Thoracic aorta endothelial cell (primary cell): ENCODE data around the gene ZNF735.

GRCh38 chr7:55688808-55689003 is 116.4 kb upstream of the VOPP1 start:
- CAGE, long polyA plus RNA, result no peak

DNA sequence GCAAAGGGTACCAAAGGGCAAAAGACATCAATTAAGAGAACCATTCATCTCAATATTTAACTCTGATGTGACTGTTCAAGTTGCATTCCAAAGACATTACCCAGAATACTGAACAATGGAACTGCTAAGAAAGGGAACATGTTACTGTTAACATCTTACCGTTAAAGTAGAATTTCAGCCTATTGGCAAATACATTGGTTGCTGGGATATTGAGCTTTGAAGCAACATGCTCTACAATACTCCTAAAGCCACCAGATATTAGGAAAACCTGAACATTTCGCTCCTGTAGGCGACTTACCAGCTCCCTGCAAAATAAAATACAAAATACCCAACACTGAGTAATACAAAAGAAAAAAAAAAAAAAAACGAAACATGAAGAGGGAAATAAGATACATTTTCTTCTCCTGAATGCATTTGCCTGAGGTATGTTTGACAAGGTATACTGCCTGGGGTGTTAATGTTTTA is 34.1 kb downstream of the PSPH start:
- CAGE, long polyA plus RNA, result no peak

GRCh38 chr7:57770541-57771029 is 320.6 kb downstream of the ZNF716 start:
- CAGE, long polyA plus RNA, result no peak

GRCh38 chr7:64206993-64207361 is at the start of gene ZNF735:
Gene ZNF735, plus strand, starts transcription at chr7:64207203.
- CAGE, long polyA plus RNA, result no peak

- CAGE, long polyA plus RNA, result no peak
These were observed 7.0 kb upstream of the ZNF107 start for GRCh38 chr7:64658918-64659355.

DNA sequence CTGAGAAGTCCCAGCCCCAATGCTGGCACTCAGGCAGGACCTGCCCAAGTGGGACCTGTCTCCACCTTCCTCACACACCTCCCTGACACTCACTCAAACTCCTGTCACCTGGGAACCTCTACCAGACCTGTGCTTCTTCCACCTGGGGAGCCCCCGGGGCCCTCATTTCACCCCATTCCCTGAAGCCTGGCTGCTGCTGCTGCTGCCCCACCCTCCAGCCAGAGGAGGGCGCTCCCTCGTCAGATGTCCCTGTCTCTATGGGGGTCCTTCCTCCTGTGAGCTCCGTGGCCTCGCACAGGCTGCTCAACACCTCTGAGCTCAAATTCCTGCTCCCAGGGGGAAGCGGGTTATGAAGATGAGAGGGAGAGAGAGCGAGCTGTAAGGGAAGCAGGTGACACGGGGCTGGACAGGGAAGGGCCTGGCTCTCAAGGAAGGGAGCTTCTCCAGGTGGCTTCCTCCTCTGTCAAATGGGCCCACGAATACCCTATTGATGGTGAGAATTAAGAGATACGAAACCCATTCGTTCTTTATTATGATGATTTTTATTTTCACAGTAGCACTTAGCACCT is 15.0 kb upstream of the ZNF273 start:
- CAGE, long polyA plus RNA, result no peak

- CAGE, long polyA plus RNA, result no peak
These were observed 121.6 kb upstream of the VKORC1L1 start for GRCh38 chr7:65751347-65751663.

DNA sequence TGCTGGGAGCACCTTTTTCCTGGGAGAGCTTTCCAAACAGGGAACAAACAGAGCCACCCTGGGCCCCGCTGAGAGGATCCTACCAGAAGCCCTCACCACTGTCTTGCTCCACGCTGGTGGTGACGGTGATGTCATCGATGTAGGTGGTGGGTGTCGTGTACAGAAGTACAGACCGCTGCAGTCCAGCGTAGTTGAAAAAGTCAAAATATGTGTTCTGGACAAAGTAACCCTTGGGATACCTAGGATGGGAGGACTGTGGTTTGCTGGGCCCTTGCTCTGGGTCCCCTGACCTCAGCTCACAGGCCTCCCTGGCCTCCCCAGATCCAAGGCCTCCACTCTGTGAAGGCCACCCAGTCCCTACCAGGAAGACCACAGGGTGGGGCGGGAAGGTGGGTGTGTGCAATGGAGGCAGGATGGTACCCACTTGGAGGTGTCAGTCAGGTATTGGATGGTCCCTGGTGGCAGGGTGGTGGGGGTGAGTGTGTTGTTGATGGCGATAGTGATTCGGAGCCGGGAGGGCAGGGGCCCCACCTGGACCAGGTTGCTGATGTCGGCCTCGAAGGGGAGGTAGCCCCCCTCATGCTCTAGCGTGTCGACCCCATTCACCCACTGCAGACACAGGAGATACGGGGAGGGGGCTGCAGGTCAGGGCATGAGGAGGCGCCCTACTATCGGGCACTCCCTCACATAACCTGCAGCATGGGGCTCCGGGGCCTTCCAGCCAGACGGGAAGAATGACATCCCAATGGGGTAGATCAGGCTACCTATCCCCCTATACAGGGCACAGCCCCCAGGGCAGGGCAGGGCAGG is 2.5 kb downstream of the GUSB start:
- CAGE, long polyA plus RNA, result no peak

DNA sequence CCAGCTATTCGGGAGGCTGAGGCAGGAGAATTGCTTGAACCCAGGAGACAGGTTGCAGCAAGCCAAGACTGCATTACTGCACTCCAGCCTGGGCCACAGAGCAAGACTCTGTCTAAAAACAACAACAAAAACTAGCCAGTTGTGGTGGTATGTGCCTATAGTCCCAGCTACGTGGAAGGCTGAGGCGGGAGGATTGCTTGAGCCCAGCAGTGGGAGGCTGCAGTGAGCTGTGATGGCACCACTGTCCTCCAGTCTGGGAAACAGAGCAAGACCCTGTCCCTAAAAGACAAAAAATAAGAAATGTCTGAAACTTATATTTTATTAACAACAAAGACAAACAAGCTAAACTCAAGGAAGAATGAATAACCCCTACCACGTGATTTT is 18.1 kb downstream of the ASL start:
- CAGE, long polyA plus RNA, result no peak

DNA sequence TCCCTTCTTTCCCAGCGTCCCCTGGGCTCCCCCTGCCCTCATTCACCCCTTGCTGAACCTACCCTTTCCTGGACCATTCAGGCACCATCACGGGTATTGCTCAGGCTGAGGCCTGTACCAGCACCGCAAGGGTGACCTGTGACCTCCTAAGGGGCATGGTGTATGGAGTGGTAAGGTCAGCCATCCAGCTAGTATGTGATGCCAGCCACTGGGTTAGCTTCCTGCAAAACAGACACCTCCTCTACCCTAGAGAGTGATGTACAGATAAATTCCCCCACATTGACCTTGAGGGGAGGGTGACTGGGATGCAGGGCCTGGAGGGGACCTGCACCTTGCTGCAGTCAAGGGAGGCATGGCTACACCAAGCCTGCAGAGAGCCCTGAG is 19.5 kb upstream of the CRCP start:
- CAGE, long polyA plus RNA, result no peak

- CAGE, long polyA plus RNA, result no peak
These were observed 11.5 kb downstream of the CRCP start for GRCh38 chr7:66125752-66127016.

- CAGE, long polyA plus RNA, result no peak
These were observed 35.8 kb downstream of the CRCP start for GRCh38 chr7:66150198-66151177.

- CAGE, long polyA plus RNA, result no peak
These were observed 37.3 kb downstream of the CRCP start for GRCh38 chr7:66151835-66152440.

- CAGE, long polyA plus RNA, result no peak
These were observed 14.6 kb upstream of the TPST1 start for GRCh38 chr7:66190503-66190884.

- CAGE, long polyA plus RNA, result no peak
These were observed 33.2 kb downstream of the TPST1 start for GRCh38 chr7:66238255-66238774.

- CAGE, long polyA plus RNA, result no peak
These were observed 9.1 kb upstream of the KCTD7 start for GRCh38 chr7:66619580-66619928.

- CAGE, long polyA plus RNA, result no peak
These were observed 39.8 kb downstream of the KCTD7 start for GRCh38 chr7:66668293-66669029.

GRCh38 chr7:66789617-66789970 is 49.1 kb downstream of the RABGEF1 start:
- CAGE, long polyA plus RNA, result no peak

GRCh38 chr7:66792826-66793247 is 52.3 kb downstream of the RABGEF1 start:
- CAGE, long polyA plus RNA, result no peak

DNA sequence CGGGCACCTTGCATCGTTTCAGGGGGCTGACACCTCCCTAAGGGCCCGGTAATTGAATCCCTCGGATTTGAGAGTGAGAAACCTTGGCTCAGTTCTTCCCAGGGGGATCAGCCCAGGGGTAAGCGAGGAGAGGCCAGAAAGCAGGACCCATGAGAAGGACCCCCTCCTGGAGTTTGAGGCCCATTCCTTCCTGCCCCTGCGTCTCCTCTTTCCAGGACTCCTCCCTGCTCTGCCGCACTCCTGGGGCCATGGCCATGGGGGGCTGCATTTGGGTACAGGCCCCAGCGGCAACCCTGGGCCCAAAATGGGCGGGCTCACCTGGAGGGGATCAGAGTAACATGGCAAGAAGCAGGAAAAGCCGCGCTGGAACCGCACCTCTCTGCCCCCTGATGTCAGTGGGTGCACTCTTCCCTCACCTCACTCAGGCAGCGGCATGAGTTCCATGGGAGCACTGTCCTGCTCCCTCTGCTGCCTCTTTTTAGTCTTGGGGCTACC is 75.3 kb upstream of the TMEM248 start:
- CAGE, long polyA plus RNA, result no peak